Mesenchymal stem cell of the bone marrow (primary cell): ENCODE measurements around the gene ACTA2.

GRCh38 chr10:87066777-87067457 lies 27.7 kb downstream of the GLUD1 start:
- CAGE, long polyA plus RNA, result no peak

DNA sequence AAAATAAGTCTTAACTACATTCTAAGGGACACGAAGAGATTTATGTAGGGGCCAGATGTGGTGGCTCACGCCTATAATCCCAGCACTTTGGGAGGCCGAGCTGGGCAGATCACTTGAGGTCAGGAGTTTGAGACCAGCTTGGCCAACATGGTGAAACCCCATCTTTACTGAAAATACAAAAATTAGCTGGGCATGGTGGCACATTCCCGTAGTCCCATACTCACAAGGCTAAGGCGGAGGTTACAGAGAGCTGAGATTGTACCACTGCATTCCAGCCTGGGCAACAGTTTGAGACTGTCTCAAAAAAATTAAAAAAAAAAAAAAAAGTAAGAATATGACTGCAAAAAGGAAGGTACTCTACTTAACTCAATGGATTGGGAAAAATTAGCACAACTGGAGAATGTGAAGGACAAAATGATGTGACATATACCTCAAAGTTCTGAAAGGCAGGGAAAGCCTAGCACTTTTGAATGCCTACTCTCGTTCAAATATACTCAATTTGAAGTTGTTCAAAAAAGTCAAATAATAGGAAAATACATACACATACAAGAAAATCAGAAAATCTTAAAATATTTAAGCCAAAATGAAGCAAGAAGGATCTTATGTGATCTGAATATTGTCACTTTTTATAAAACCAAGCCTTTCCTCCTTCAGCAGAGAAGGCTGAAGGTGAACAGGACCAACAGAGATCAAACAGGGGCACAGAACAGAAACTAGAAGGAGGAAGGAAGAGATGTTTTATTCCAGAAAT lies 11.6 kb downstream of the GLUD1 start:
- CAGE, long polyA plus RNA, result no peak

- CAGE, long polyA plus RNA, result no peak
Measured at GRCh38 chr10:87538255-87538695, 33.6 kb downstream of the MINPP1 start.

- CAGE, long polyA plus RNA, result no peak
Measured at GRCh38 chr10:87585598-87586201, 74.0 kb upstream of the PAPSS2 start.

DNA sequence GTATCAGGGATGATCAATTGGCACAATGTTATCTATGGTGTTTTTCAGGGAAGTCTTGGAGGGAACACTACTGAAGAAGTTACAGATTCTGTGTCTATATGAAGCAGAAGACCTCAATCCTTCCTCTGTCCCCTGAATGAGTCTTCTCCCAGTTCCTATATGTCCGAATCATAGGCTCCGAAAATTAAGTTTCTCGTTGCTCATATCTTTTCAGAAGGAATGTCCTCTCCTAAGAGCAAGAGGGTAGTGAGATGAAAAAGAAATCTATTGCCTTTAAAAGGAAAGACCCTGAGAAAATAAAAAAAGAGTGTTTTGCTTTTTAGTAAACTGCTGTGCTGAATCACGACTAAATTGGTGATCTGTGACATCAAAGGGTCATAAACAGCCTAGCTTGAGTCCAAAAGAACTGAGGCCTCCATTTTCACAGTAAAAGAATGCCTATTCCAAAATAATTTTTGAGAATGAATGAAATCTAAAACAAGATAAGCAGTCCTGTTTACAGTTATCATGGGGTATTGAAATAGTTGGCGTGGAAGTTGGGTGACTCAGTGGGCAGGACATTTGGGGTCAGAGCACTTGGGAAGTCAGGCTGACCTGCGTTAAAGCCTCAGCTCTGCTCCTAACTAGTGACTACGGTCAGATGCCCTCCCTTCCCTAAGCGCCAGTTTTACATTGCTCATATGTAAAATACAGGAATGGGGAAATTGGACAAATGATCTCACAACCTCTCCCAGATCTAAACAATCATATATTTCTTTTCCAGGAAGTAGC lies 2.5 kb upstream of the PAPSS2 start:
- CAGE, long polyA plus RNA, result no peak

DNA sequence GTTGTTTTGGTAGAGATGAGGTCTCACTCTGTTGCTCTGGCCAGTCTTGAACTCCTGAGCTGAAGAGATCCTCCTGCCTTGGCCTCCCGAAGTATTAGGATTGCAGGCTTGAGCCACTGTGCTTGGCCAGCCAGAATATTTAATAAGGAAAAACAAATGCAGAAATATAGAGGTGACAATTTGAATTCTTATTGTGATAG lies 4.3 kb downstream of the PAPSS2 start:
- CAGE, long polyA plus RNA, result no peak

DNA sequence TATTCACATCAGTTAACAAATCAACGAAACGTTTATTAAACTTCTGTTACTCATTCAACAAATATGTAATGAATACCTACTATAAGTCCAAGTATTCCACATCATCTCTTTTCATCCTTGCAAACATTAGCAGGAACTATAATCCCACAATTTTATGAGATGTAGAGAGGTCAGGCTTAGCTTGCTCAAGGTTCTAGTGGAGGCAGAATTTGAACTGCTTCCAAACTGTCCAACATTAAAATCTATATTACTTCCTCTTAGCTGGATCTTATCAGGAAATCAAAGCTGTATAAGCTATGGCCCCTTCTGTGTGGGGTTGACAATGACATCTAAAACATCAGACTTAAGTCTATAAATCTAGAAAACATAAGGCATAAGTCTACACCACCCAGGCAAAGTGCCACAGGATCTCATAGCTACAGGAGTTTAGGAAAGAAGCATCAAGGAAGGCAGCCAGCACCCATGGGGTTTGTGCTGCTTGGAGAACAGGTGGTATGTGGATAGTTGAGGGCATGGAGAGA lies 34.4 kb downstream of the PAPSS2 start:
- CAGE, long polyA plus RNA, result no peak

DNA sequence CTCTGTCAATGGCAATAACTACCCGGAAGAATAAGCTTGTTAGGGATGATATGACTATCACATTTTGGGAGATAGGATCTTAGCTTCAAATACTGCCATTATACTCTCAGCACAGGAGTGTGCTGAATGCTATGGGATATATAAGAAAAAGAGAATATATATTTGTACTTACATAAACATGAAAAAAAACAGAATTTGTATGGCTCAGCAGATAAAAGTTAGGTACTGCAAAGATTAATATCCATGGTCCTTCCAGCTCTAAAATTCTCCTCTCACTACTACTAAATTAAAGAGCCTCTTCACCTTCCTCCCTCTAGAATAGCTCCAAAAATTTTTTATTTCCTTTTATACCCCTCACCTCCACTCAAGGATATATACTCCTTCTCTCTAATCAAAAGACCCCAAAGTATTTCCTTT lies 2.6 kb downstream of the ATAD1 start:
- CAGE, long polyA plus RNA, result no peak

- CAGE, long polyA plus RNA, result no peak
Measured at GRCh38 chr10:87861317-87861927, 1.9 kb downstream of the KLLN start.

- CAGE, long polyA plus RNA, result no peak
Measured at GRCh38 chr10:87887668-87888495, 24.5 kb downstream of the PTEN start.

GRCh38 chr10:87968213-87968584 lies 104.8 kb downstream of the PTEN start:
- CAGE, long polyA plus RNA, result no peak

DNA sequence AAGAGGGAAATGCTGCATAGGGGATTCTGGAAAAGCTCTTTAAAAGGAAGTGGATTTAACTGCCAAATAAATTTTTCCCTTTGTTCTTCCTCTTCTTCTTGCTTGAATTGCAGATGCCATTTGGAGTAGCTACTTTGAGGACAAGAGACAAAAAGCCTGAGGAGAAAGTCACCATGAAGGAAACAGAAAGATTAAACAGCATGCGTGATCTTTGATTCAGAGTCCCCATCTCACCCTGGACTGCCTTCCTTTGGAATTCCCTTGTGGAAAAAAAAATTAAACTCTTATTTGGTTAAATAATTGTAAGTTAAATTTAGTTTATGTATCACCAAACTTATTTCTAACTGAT lies 194.4 kb downstream of the PTEN start:
- CAGE, long polyA plus RNA, result no peak

DNA sequence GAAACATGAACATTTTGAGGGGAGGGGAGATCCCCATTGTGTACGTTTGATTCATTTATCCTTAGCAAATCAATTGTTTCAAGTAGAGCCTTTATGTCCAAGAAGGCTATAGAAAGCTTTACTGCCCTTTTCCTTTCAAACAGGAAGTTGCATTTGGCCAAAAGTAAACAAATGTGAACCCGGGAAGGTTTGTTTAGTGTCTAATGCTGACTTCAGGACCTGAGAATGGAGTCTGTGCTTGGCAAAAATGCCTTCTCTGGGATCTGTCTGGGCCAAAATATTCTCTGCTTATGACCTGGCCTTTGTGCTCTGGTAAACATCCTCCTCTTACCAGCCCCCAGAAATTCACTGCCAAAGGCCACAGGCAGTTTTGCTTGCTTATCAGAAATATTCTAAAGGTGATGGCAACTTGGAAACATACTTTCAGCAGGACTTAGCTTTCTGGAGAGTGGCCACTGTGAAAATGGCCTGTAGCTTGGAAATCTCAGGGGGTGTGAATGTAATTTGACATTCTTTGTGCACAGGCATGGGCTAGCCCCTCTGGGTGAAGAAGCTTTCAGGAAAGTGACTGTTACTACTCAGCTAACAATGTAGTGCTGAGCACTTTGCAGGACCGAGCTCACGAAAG lies 199.5 kb downstream of the PTEN start:
- CAGE, long polyA plus RNA, result no peak

DNA sequence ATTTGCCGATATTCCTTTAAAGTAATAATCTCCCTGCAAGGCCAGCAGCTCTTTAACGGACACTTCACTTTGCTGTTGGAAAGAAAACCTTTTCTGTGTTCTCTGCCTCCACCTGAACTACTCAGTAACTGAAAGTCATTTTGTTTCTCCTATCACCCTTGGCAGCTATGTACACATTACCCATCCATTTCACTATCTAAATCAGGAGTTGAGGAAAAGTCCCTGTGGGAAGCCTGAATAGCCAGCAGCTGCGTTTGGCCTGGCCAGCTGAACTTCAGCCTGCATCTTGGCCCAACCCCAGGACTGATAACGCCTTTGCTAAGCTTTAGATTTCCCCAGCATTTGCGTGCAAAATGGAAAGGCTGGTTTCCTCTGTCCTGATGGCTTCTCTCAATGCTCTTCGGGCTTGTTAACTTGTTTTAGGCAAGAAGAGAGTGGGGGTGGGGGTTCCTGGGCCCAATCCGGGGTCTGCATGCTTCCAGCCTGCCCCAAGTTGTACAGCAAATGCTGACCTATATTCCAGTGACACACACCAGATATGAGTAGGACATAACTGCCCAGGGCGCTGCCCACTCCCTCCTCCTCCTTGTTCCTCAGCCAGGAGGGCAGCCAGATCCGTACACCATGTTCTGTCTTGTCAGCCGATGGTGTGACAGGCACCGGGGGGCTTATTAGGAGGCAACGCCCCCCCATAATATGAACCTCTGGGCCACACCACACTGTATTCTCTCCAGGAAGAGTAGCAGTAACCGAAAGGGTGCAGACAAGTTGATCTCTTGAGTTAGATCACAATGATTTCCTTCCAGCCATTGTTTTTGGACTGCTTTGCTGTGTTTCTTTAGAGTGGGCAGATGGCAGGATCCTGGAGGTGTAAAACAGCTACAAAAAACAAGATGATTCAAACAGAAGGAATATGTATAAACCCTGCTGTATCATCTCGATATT lies 339.2 kb downstream of the RNLS start:
- CAGE, long polyA plus RNA, result no peak

DNA sequence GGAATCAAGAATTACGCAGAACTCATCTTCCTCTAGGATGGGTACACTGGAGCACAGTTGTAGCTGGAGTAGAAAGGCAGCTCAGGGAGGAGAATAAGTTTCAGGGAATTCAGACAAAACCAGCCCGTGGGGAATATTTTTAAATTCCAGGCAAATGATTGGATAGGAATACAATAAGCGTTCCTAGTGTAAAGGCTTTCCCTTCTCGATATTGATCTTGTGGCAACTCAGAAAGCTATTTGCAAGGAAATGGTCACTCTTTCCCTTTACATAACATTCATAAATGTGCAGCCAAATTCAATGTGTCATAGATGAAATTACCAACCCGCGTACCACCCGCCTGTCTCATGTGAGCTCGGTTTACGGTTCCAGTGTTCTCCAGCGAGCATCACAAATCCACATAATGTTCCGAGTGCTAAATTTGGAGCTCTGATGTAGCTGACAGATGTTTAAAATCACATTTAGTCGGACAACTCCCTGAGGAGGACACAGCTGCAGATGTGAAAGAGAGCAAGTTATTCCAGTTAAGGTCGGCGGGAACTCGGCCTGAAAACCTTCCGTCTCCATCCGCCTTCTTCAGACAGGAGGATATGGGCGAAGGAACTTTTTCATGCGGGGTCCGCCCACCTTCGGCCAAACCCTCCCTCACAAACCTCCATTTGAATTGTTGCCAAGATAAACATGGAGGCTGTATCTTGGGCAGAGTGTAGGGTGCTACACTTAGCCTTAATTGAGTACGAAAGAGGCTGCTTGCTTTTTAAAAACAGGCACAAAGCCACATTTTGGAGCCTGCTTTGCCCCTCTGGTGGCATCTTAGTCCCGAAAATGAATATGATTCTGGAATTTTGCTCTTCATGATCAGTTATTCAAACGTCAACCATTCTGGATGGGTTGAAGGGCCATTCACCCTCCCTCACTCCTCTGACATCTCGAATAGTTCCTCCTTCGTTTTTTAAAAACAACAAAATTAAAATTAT lies 326.9 kb downstream of the RNLS start:
- CAGE, long polyA plus RNA, result no peak

DNA sequence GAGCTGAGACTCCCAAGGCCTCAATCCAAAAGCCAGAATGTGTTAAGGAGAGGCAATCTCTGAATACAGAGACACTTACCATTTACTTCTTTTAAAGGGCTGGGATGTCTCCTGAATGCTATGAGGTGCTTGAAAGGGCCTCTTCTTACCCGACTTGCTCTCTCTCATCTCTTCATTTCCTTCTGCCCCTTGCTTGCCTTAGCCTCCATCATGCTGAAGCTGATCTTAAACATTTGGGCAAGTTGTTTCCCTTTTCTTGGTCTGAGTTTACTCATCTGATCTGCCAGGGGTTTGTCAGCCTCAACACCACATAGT lies 10.0 kb upstream of the LIPM start:
- CAGE, long polyA plus RNA, result no peak

- CAGE, long polyA plus RNA, result no peak
Measured at GRCh38 chr10:88947132-88947548, 5.4 kb downstream of the ACTA2 start.

DNA sequence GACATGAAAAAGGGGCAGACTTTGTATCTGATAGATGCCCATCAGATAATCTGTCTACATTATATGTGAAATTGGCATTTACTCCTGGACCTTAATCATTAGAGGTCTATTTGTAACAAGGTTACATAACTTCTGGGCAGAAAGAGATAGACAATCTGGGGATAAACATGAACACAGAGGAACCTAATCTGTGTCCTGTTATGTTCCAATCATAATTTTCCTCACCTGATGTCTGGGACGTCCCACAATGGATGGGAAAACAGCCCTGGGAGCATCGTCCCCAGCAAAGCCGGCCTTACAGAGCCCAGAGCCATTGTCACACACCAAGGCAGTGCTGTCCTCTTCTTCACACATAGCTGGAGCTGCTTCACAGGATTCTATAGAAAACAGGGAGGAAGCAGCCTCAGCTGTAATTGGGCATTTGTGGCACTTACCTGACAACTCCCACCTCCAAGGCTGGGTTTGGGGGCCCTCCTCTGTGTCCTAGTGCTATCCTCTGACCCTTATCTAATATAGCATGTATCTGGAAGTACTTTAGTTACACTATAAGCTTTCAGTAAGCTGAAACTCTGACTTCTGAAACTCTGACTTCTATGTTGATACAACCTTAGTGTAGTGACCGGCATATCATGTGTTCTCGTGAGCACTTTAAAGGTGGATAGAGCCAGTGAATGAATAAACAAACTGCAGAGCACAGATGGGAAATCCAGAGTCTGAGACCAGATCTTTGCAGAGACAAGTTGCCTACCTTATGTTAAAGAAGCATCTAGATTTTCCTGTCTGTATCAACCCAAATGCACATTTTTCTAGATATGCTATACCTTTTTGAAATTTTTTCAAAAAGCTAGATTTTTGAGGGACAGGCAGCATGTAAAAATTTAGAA lies 3.8 kb downstream of the ACTA2 start:
- CAGE, long polyA plus RNA, result no peak

DNA sequence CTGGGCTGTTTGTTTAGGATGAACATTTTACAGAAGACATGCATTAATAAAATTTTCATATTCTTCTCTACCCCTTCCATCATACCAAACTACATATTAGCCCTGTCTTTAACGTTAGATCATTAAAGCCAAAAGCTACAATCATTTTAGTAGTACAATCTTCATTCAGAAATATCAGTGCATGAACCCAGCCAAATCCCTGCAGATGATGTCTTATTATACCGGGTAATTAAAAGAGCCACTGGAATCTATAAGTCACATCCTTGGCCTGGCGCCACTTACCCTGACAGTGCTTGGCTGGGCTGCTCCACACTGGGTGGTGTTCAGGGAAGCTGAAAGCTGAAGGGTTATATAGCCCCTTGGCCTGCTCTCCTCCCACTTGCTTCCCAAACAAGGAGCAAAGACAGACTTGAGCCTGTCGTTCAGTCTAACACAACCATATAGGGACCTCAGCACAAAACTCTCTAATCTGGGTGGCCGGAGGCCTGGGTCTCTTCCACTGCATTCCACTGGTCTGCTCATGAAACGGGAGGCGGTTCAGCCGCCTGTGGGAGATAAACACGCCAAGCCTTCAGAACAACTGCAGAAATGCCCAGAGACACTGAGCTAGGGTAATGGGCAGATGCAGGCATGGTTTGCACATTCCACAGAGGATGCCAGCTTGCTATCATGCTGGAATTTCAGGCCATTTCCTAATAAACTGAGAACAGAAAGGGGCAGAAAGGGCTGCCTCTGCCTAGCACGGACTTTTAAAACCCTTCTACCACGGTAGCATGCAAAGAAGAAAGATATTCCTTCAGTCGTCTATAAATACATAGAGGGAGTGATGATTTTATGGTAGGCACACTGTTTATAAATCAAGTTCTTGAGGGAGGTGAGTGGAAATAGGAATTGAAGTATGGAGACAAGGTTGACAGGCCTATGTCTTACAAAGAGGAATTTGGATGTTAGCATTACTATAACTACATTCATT lies at the start of gene ACTA2:
Gene ACTA2 (minus strand): TSS at position 325 of the 973 bp plus-strand sequence.
- CAGE, long polyA plus RNA, result no peak

GRCh38 chr10:88989867-88990331 lies 699 bp upstream of the FAS start:
- CAGE, long polyA plus RNA, result no peak